RPMI7951 (cell line): Measurements from ENCODE around the genes KLRG2 and HIPK2.

- RAMPAGE, long total RNA, result no peak
These were observed 24.4 kb downstream of the LUC7L2 start for GRCh38 chr7:139384124-139384498.

DNA sequence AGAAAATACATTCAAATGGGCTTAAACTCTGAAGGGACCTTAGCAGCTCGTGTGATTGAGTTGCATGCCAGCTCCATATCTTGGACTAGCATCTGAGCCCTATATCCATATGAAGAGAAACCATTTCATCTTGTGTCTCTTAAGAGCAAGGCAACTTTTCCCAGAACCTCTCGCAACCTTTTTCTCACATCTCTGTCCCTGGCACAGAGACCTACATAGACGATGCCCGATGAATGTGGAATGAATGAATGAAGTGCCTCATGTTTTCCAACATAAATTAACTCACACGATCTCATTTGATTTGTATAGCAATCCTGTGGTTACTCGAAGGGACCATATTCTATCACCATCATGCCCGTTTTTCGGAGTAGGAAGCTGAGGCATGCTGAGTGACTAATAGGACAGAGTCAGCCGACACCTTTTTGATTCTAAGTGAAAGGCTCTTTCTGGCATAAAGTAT lies 55.9 kb downstream of the KLRG2 start:
- RAMPAGE, long total RNA, result no peak

- RAMPAGE, long total RNA, result no peak
These were observed 659 bp downstream of the KLRG2 start for GRCh38 chr7:139482810-139483218.

- RAMPAGE, long total RNA, result no peak
These were observed at the start of gene KLRG2 for GRCh38 chr7:139483469-139484111. Gene KLRG2 (minus strand): TSS chr7:139483673.

DNA sequence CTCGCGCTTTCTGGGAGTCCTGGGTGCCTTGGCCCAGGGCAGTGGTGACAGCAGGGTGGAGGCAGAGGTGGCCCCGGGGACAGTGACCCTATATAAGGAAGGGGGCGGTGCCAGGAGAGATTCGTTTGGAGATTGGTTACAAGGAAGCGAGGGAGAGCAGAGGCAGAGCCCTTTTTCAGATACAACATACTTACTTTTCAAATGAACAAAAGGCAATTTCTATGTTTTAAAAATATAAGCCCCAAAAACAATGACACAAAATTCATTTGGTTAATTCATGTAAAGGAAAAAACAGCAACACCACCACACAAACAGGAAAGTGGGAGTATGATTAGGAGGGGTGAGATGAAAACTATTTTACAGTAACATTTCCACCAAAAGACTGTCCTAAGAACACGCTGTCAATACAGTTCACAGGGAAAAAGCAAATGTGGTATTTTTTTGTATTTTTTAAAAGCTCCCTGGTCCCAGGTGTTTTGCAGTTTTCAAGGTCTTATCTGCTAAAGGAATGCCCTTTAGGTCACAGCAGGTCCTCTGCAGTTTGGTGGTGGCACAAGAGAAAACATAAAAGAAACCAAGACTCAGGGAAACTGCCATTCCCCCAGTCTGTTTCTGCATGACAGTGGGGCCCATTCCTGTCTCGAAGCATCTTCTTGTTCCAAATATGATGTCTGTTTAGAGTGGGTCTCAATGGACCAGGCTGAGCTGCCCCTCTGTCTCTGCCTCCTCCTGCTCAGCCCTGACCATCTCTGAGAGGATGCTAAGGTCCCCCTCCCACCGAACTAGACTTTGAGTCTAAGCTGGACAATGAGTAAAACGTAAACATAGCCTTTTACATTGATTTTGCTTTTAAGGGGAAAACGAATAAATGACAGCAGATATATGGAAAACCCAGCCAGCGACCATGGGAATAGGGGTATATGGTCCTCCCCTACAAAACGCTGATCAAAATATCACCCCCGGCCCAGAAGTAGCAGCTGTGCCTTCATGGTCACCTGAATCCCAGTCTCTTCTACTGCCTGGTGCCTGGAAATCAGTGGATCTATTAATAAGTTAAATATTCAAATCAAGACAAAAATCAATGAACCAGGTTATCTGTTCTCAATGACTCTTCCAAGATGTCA lies 40.2 kb downstream of the CLEC2L start:
- RAMPAGE, long total RNA, result no peak

DNA sequence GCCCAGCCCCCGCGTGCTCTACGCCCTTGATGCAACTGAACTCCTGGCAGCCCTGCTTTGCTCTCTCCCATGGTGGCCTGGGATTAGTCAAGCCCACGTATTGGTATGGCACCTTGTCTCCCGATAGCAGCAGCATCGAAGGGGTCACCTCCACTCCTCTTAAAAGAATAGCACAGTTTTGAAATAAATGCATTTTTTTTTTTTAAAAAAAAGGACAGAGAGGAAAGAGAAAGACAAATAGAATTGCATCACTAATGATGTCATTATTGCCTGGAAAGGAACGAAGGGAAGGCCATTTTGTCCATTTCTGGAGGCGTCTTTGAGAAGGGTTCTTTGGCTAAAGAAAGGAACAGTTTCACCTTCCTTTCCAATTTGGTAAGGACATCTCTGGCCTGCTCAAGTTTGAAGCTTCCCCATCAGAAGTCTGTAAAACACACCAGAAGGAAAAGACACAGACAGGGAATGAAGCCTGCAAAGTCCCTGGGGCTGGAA lies 43.8 kb downstream of the CLEC2L start:
- RAMPAGE, long total RNA, result no peak

DNA sequence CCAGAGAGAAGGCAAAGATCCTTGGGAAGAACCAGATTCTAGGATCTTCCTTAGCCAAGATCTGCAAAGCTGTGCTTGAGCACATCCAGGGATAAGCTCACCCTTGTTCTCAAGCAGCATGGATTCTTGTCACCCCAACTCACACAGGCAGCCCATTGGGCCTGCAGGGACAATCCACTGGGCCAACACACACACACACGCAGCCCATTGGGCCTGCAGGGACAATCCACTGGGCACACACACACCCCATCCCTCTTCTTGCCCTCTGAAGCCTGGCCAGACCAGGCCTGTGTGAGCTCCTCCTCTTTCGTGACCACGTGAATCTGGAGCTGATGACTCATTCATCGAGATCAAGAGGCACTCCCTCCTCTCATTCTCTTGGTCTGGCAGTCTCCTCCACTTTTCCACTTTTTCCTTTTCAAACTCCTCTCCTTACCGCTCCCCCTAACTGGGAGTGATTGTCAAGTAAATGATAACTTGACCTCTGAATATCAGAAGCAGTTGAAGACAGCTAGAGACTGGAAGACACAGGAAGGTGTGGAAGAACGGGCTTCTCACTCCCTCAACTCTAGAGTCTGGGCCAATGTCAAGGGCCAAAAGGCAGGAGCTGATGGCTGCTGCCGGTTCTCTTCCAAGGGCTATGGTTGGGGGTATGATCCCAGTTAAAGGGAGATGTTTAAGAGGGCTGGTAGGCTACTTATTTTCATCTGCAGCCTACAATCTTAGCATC lies 89.7 kb downstream of the HIPK2 start:
- RAMPAGE, long total RNA, result no peak

- RAMPAGE, long total RNA, result no peak
These were observed 81.3 kb downstream of the HIPK2 start for GRCh38 chr7:139696555-139696916.

DNA sequence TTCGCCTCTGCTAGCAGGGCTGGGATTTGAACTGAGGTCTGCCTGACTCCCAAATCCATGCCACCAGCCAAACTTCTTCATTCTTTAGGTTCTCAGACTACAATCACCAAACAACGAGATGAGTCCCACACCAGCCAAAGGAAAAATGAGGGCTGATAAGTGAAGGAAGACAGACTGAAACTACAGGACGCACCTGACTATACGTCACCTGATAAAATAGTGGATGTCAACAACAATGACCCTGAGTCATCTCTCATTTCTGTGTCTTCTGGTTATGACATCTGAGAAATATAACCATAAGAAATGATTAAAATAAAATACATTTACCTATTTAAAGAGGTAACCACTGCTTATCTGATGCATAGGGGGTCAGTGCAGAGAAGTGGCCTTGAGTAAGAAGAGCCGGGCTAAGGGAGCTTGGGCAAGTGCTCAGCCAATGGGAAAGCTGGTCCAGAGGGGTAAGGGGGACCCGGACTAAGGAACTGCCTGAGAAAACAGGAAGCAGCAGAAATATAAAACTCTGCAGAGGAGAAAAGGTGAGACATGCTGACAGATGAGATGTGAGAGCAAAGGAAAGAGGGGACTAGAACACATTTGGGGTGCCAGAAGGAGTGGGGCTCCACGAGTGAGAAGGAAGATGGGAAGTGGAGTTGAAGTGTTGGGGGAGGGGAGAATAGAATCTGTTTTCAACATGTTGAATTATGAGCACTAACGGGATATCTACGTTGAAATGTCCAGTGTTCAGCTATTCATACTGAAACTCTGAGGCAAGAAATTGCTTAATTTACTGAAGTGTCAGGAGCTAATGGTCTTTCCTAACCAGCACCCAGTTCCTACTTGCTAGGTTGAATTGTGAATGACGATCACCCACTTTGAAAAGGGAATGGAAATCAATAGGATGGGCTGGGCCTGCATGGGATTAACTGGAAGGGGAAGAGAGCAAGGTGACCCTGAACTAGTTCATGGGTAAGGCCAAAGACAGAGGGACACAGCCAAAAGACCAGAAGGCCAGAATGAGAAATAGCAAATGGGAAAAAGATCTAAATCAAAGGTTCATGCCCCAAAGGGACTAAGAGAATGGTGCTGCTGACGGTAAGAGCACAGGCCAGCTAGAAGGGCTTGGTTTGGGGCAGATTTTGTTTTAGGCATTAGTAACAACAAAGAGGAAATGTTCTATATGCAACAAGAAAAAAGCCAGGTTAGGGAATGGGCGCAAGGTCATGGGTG lies 51.6 kb downstream of the HIPK2 start:
- RAMPAGE, long total RNA, result no peak

- RAMPAGE, long total RNA, result no peak
These were observed 29.7 kb downstream of the HIPK2 start for GRCh38 chr7:139748130-139748529.

- RAMPAGE, long total RNA, result no peak
These were observed 1.4 kb downstream of the HIPK2 start for GRCh38 chr7:139776417-139776733.

DNA sequence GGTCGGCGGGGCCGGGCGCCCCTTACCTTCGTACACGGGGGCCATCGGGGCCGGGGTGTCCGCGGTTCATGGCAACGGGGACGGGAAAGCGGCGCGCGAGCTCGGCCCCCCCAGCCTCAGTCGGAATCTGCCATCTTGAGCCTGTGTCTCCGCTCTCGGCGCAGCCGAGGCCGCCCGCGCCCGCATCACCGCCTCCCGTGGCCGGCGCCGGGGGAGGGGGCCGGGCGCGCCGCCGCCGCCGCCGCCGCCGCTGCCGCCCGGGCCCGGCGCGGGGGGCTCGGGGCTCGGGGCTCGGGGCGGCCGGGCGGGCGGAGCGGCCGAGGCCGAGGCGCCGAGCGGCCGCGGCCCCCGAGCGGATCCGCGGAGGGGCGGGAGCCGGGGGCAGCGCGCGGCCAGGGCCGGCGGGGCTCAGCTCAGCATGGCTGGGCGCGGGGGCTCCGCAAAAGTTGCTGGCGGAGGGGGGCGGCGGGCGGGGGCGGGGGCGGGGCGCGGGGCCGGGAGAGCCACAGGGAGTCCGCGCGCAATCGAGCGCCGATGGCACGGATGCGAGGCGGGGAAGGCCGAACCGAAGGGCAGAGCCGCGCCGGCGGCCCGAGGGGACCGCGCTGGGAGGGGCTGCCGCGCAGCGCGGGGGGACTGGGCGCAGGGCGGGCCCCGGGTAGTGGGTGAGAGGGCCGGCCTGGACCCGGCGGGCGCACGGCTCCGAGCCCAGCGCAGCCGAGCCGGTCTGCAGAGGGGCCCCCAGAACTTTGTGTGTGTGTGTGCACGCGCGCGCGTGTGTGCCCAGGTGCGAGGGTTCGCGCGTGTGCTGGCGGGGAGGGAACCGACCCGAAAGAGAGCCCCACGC lies at the start of gene HIPK2:
TSS of gene HIPK2 (minus strand) at position 420 of the 847 bp plus-strand sequence.
- RAMPAGE, long total RNA, result no peak

- RAMPAGE, long total RNA, result no peak
These were observed 56.9 kb downstream of the TBXAS1 start for GRCh38 chr7:139885973-139886451.

- RAMPAGE, long total RNA, result no peak
These were observed 89.3 kb downstream of the TBXAS1 start for GRCh38 chr7:139918067-139919010.

DNA sequence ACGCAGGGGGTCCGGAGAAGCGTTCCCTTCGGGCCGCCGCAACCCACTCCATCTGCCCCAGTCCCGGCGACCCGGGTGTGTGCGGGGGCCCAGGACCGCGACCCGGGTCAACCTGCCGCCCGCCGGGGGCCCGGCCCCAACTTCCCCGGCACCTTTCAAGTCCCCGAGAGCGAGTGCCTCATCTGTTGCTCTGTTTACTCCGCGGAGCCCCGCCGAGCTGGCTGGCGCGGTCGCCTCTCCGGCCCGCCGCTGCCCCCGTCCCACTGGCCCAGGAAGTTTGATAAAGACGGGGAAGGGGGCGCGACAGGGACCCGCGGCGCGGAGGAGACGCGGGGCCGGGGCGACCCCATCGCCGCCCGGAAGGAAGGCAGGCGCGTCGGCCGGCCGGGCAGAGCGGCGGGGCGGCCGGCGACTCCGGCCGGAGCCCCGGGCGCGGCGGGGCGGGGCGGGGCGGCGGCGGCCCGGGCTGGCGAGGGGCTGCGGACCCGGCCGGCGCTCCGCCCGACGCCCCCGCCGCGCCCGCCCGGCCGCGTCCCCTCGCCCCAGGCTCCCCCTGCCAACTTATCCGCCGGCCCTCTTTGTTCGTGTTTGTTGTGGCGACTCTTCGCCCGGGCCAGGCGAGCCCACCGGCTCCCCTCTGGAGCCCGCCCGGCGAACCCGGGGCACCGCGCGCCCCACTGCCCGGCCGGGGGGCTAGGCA lies 716 bp downstream of the KDM7A start:
- RAMPAGE, long total RNA, result no peak

- RAMPAGE, long total RNA, result no peak
These were observed 37.2 kb upstream of the KDM7A start for GRCh38 chr7:140213664-140214709.

DNA sequence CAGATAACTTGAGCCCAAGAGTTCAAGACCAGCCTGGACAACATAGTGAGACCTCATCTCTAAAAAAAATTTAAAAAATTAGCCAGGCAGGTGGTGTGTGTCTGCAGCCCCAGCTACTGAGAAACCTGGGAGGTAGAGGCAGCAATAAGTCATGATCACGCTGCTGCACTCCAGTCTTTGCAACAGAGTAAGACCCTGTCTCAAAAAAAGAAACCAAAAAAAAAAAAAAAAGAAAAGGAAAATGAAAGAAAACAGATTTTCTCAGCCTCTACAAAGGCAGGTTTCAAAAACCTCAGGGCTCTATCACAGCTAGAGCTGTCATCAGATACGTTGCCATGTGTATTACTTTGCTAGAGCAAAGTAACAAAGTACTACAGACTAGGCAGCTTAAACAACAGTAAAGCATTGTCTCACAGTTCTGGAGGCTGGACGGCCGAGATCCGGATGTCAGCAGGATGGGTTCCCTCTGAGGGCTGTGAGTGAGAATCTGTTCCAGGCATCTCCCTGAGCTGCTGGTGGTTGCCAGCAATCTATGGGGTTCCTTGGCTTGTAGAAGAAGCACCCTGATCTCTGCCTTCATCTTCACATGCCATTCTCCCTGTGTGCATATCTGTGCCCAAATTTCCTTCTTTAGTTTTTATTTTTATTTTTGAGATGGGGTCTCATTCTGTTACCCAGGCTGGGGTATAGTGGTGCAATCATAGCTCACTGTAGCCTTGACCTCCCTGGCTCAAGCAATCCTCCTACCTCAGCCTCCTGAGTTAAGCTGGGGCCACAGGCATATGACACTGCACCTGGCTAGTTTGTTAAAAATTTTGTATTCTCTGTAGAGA lies 48.8 kb upstream of the KDM7A start:
- RAMPAGE, long total RNA, result no peak

- RAMPAGE, long total RNA, result no peak
These were observed 53.2 kb upstream of the KDM7A start for GRCh38 chr7:140229900-140230446.

DNA sequence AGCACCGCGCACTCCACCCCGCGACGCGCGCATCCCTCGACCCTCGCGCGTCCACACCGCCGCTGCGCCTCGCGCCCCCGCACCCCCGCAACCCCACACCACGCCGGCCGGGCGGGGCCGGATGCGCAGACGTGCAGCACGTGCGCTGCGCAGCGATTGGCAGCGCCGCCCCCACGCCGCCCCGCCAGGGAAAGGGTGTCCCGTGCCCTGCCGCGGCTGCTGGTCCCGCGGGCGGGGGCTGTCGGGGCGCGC lies 53.7 kb upstream of the KDM7A start:
- RAMPAGE, long total RNA, result no peak

- RAMPAGE, long total RNA, result no peak
These were observed 71.2 kb downstream of the SLC37A3 start for GRCh38 chr7:140327009-140327727.